SJCRH30 (cell line): Measurements from ENCODE around the gene STIM2.

DNA sequence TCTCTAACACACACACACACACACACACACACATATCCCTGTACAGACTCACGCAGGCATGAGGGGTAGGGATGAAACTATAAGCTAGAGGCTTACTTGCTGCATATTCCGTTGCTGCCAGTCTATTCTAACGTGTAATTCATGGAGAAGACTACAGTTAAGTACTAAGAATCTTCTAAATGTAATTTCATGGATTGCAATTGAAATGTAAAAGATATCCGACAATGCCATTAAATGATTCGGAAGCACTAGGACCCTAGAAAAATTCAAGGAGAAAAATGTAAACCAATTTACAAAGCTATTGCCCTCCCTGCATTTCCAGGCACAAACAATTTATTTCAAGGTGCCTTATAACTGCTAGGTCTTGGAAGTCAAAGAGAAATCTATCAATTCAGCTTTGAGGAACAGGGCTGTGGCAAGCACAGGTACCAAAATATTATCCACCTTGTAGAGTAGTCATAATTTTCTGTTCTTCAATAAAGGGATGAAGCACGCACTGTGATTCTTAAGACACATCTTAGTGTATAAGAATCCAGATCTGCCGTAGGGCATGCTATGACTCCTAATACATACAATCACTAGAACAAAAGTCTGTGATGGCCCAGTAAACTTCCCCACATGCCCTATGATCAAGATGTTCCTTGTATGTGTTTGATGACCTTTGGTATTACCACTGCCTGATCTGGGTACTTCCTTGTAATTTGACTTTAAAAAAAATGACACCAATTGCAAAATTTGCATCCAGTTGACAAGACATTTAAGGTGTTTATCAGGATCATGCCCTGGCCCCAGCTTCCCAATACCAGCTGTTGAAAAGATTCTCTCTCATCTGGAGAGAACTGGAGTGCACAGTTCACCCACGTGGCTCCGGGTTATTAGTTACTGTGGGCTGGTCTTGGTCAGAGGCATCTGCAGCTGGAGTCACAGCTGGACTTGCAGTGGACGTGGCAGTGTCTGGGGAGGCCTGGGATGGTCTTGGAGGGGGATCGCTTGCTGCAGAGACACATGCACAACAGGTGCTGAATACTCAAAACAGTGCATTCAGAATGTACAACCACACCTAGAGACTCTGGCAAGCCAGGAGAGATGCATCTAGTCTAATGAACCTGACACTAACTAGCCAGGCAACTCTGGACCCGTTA lies 92.3 kb downstream of the SLC34A2 start:
- RAMPAGE, long total RNA: no peak

DNA sequence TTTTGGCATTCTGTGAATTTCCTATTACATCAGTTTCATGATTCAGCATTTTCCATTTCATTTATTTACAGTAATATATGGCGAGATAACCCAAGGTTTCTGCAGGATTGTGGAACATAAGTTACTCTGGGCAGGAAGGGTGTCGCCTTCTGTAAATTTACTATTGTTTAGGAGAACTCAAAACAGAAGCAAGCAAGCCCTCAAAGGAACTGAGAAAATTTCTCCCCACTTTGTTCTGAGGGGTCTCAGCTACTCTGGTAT lies 1.2 kb downstream of the SEL1L3 start:
- RAMPAGE, long total RNA: no peak

DNA sequence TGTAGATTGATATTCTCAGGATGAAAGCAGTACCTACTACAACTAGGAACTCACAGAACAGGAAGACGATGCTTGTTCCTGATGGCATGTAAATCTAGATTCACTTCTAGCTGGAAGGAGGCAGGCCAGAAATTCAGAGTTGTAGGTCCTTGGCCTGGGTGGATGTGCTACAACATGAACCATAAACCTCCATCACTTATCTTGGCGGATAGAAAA lies 9.3 kb upstream of the SMIM20 start:
- RAMPAGE, long total RNA: no peak

DNA sequence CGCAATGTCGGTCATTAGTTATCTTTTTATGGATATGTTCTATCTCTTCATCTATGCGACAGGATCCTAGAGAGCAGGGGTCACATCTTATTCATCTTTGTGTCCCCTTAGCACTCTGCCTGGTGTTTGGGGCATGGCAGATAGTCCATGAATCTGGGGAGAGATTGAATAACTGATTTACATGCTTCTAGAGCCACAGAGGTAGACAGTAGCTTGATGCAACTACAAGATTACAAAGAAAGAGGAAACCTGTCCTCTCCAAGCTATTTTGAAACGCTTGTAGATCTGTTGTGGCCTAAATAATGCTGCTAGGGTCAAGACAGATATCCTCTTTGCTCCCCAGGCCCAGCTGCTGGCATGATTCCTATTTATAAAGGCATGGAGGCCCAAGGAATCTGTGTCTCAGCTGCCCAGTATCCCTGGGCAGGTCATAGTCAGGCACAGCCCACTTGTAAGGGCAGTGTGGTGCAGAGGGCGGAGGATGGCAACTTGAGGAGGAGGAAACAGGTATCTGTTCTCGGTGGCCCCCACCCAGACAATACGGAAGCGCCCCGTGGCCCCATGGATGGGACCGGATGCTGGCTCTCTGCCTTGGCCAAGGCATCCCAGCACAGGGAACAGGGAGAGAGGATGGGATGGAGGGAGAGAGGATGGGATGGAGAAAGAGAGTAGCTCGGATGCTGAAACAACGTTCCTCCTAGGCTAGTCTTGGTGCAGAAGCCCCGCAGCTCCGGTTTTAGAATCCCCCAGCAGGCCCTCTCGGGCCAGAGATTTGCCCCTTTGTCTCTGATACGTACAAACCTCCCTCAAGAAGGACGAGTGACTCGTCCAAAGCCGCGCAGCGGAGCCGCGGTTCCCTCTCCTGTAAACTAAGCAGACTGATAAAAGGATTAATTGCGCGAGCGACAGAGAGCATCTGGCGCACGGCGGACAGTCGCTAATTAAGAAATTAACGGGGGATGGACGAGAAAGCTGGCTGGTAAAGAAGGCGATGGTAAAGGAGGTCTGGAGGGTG lies 798 bp upstream of the SMIM20 start:
- RAMPAGE, long total RNA: no peak

- RAMPAGE, long total RNA: no peak
These were observed 70.2 kb downstream of the SMIM20 start for GRCh38 chr4:25984190-25984550.

GRCh38 chr4:26163294-26163796 lies 157.5 kb upstream of the RBPJ start:
- RAMPAGE, long total RNA: no peak

DNA sequence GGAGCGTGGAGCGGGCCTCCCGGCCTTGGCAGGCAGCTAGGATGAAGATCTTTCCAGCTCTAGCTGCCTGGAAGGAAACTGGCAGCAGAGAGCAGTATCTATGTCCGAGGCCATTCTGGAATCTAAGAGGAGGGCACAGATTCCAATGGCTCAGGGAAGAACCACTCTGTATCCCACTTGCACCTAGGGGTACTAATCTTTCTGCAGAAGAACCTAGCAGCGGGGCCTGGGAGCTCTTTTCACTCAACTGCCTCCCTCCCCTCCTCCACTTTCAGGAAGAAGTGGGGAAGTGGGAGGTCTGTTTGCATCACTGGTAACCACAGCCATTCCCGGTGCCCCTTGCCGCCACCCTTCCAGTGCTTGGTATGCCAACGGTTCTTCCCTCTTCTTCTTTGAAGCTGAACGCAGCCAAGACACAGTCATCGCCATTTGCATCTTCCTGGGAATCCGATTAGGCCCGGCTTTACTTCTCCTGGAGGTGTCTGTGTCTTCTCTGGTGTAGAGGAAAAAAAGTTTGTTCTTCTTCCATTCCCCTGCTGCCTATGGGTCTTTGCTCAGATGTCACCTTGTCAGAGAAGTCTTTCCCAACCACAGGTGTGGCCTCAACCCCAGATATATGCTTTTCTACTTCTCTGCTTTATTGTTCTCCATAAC lies 47.2 kb upstream of the RBPJ start:
- RAMPAGE, long total RNA: no peak

DNA sequence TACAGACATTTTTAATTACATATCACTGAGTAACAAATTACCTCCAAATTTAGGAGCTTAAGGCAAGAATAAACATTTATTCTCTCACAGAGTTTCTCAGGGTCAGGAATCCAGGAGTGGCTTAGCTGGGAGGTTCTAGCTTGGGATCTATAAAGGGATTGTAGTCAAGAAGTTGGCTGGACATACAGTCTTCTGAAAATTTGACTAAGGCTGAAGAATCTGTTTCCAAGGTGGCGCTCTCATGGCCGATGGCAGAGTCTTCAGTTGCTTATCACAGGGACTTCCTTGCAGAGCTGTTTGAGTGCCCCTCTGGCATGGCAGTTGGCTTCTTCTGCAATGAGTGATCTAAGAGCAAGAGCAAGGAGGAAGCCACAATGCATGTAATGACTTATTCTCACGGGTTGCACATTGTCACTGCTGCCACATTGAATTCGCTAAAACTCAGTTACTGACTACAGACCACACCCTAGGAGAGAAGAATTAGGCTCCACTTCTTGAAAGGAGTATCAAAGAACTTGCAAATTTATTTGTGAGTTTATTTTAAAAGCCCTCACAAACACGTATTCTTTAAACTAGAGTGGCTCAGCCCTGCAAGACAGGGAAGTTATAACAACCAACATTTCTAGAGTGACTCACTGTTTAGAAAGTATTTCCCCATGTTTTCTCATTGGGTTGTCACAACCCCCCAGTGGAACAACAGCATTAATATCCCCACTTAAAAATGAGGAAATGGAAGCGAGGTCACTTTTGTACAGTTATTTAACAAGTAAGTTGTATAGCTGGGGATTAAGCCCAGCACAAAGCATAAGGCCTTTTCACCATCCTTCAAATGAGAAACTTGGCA lies 32.5 kb upstream of the RBPJ start:
- RAMPAGE, long total RNA: no peak

DNA sequence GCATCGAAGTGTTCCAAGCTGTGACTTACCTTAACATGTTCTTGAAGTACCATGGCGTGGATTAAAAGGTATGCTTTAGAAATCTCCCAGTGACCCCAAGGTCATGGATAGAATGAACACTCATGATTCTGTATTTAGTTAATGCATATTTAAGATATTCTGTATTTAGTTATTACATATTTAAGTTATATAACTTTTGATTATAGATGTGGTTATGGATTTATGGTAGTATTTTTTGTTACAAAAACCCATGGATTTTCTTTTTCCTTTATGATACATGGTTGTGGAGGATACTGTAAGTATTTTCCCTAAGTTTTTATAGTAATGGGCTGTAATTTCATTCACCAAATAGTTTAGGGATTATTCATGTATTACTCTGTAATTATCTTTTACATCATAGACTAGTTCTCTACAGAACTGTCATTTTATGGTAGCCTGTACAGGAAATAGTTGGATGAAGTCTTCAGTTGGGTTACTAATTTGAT lies 41.8 kb downstream of the RBPJ start:
- RAMPAGE, long total RNA: no peak

DNA sequence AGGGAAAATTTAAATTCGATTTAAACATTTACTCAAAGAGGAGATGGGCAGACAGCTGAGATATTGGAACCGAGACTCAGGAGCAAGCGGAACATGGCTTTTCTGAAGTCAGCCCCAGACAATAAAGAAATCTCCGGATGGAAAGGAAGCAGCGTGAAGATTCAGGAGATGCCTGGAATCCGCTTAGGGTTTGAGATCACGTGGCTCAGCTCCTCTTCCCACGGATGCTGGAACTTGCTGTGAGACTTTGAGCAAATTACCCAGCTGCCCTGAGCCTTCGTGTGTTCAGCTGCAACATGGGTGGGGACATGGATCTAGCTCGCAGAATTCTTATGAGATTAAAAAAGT lies 55.8 kb upstream of the STIM2 start:
- RAMPAGE, long total RNA: no peak

DNA sequence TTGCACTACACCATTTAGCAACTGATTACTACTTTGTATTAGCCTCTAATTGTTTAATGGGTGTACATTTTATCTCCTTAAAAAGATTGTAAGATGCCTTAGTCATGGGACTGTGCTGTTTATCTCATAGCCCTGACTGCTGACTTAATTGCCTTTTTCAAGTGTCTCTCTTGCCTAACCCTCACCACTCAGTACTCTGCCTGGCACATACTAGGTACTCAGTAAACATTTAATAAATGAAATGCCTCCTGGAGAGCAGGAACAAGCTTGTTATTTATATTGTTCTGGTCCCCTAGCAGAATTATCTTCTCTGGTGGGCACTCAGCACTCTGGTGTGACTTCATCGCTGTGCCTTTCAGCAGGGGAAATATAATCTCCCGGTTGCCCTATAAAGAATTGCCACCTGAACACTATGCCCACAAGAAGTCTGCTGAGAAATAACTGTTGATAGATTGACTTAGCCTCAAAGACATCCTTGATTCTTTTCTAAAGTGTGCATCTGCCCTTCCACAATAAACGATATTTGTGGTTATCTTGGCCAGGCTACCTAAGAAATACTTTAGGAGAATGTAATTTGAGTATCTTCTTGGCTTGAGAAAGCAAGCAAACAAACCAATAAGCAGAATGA lies 1.5 kb upstream of the STIM2 start:
- RAMPAGE, long total RNA: no peak

DNA sequence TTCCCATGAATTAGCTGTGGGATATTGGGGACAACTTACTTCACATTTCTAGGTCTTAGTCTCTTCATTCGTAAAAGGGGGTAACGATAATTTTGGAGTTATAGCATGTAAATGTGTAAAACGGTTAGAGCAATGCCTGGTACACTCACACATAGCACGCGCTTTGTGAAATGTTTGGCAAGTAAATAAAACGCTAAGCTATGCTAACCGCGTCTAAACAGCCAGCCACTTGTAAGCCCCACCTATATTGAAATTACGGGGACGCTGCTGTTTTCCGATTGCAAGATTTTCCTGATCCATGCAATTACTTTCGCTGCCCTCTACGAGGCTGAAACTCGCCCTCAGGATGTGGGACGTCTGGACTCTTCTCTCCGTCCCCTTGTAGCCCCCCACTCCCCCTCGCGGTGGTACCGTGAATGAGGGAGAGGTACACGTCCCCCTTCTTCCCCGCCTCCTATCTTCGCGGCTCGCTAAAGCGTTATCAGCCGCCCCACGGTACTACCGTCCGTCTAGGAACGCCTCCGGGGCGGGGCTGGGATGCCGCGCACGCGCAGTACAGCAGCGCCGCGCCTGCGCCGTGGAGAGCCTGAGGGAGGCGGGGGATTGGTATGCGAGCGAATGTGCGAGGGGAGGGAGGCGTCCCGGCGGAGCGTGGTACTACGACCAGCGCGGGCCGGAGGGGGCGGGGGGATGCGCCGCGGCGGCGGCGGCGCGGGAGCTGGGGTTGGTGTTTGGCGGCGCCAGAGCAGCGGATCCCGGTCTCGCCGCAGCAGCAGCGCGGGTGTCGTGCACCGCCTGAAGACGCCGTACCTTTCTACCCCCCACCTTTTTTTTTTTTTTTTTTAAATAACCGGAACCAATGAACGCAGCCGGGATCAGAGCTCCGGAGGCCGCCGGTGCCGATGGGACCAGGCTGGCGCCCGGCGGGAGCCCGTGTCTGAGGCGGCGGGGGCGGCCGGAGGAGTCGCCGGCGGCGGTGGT lies at the start of gene STIM2:
STIM2 (plus strand) TSS at position 743 of the 981 bp plus-strand sequence.
- RAMPAGE, long total RNA: no peak

GRCh38 chr4:26870341-26871311 lies 10.0 kb downstream of the STIM2 start:
- RAMPAGE, long total RNA: no peak

- RAMPAGE, long total RNA: no peak
These were observed 23.9 kb downstream of the STIM2 start for GRCh38 chr4:26884370-26885053.

DNA sequence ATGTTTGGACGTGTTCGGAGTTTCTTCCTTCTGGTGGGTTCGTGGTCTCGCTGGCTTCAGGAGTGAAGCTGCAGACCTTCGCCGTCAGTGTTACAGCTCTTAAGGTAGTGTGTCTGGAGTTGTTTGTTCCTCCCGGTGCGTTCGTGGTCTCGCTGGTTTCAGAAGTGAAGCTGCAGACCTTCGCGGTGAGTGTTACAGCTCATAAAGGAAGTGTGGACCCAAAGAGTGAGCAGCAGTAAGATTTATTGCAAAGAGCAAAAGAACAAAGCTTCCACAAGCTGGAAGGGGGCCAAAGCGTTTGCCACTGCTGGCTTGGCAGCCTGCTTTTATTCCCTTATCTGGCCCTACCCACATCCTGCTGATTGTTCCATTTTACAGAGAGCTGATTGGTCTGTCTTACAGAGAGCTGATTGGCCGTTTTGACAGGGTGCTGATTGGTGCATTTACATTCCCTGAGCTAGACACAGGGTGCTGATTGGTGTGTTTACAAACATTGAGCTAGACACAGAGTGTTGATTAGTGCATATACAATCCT lies 1255.9 kb downstream of the STIM2 start:
- RAMPAGE, long total RNA: no peak

GRCh38 chr4:31099431-31099871 lies 379.3 kb downstream of the PCDH7 start:
- RAMPAGE, long total RNA: no peak

DNA sequence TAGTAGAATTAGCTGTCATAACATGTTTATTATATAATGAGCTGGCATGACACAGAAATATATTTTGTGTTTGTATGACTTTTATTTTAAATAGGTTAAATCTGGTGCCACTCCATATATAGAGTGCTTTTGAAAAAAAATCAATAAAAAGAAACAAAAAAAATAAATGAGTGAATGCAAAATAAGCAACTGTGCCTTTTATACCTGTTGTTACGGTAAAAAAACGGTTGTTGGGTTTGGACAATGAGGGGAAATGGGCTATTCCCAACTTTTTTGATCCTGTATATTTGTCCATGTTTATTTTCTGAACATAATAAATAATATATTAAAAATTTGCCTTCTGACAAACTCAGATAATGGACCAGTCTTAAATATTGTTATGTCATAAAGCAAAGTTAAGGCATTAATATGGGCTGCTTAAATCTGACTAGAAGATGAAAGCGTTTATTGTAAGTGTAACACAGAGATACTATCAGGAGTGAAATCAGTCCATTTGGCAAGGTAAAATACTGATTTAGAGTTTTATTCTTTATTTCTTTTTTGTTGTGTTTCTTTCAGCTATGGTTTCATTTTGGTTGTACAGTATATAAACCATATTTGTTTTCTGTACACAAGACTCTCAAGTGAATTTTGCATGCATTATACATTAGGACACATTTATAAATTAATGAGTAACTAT lies 425.3 kb downstream of the PCDH7 start:
- RAMPAGE, long total RNA: no peak

DNA sequence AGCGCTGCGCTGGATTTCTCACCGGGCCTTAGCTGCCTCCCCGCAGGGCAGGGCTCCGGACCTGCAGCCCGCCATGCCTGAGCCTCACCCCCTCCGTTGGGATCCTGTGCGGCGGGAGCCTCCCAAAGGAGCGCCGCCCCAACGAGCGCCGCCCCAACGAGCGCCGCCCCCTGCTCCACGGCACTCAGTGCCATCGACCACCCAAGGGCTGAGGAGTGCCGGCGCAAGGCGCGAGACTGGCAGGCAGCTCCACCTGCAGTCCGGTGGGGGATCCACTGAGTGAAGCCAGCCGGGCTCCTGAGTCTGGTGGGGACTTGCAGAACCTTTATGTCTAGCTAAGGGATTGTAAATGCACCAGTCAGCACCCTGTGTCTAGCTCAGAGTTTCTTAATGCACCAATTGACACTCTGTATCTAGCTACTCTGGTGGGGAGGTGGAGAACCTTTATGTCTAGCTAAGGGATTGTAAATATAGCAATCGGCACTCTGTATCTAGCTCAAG lies 1276.5 kb downstream of the PCDH7 start:
- RAMPAGE, long total RNA: no peak

GRCh38 chr4:36255404-36256219 lies 11.3 kb upstream of the ARAP2 start:
- RAMPAGE, long total RNA: no peak

DNA sequence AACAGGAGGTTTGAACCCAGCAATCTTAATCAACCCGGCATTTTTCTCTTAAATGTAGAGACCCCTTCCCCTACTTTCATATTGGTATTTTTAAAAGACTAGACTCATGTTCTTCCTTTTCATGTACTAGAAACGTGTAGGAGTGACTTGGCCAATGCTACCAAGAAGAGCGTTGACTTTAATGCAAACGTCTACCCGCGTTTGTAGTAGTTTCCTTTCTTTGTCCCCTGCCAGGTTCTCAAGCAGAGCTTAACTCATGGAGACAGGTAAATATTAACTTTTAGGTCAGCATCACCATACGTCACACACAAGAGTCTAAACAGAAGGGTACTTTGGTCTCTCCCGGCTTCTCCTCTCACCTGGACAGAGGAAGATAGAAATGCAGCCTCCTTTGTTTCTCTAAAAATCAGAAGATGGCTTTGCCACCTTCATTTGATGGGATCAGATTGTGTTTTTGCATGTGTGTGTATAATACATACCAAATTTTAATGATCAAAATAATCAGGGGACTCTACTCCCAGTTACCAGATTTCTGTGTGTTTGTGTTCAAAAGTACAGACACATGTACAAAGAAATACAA lies 36.7 kb downstream of the C4orf19 start:
- RAMPAGE, long total RNA: no peak